HT-29 (cell line): ENCODE measurements around a stretch of chr13.

DNA sequence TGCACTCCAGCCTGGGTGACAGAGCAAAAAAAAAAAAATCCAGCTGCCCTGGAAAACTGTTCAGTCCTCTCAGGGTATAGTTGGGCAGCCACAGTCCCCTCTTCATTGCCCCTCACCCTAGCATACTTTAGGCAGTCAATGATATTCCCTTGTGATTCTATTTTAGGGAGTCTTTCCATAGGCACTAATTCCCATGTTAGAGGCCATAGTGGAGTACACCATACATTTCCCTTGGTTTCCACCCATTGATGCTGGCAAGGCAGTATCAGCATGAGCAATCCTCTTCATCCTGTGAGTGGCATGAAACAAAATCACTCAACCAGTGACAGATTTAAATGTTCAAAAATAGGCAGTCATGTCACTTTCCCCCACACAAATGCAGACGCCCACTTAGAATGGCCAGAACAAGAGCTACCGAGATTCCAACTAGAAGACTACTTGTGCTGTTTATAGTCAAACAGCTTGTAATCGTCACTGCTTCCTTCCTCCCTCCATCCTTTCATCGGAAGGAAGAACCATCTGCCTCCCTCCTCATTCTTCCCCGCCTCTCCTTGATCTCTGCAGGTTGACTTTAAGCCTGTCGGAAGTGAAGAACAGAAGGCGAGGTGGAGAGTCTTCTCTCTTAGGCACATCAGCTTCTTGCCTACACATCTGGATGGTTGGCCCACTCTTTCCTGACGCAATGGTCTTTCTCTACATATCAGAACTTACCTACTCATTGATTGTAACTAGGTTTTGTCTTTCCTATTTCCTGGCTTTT, 22.5 kb downstream of the RASL11A start:
- RAMPAGE, long total RNA: no peak

GRCh38 chr13:27293740-27294715, 23.4 kb downstream of the RASL11A start:
- RAMPAGE, long total RNA: no peak

GRCh38 chr13:27353011-27353532, 71.3 kb upstream of the GTF3A start:
- RAMPAGE, long total RNA: no peak

GRCh38 chr13:27355703-27356378, 68.6 kb upstream of the GTF3A start:
- RAMPAGE, long total RNA: no peak

DNA sequence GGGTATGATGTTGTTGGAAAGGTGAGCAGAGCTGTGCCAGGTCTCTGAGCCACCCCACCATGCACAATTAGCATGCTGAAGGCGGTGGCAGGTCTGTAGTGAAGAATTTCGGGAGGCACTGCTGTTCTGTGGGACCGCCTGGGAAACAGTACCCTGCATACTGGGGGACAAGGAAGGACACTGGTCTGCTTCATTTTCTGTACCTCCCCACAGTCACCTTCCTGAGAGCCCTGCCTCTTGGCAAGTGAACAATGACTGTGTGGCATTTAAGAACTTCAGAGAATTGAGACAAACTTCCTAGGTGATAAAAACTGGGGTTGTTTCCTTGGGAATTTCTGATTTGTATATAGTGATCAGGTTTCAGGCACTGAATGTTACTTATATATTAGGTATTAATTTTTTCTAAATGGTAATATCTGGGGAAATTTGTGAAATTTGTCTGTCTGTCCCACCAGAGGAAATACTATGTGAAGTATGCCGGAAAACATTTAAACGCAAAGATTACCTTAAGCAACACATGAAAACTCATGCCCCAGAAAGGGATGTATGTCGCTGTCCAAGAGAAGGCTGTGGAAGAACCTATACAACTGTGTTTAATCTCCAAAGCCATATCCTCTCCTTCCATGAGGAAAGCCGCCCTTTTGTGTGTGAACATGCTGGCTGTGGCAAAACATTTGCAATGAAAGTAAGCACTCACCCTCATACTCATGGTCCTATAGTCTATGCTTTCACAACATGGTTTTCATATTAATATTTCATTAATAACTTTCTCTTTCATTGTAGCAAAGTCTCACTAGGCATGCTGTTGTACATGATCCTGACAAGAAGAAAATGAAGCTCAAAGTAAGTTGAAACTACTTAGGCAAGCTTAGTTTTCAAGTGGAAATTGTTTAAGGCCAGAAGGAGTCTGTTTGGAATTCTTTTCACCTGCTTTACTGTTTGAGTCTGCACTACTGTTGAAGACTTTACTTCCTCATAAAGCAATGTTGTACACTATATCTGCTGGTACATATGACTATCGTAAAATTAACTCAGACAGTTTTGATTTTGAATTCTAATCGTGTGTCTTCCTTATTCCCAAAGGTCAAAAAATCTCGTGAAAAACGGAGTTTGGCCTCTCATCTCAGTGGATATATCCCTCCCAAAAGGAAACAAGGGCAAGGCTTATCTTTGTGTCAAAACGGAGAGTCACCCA, 10.3 kb downstream of the GTF3A start:
- RAMPAGE, long total RNA: no peak

DNA sequence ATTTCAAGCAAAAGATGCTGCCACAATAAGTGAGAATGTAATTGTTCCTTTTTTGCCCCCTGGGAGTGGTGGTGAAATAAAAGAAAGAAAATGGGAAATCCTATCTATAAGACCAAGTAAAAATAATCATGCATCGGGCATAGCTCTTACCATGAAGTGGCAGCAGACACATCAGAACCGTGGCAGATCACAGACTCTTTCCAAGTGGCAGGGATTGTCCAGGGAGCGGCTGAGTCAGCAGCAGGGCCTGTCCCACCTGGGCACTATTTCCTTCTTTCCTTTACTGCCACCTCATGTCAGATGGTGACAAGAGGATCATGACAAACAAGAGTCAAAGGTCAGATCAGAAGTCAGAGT, 84.0 kb upstream of the MTIF3 start:
- RAMPAGE, long total RNA: no peak

DNA sequence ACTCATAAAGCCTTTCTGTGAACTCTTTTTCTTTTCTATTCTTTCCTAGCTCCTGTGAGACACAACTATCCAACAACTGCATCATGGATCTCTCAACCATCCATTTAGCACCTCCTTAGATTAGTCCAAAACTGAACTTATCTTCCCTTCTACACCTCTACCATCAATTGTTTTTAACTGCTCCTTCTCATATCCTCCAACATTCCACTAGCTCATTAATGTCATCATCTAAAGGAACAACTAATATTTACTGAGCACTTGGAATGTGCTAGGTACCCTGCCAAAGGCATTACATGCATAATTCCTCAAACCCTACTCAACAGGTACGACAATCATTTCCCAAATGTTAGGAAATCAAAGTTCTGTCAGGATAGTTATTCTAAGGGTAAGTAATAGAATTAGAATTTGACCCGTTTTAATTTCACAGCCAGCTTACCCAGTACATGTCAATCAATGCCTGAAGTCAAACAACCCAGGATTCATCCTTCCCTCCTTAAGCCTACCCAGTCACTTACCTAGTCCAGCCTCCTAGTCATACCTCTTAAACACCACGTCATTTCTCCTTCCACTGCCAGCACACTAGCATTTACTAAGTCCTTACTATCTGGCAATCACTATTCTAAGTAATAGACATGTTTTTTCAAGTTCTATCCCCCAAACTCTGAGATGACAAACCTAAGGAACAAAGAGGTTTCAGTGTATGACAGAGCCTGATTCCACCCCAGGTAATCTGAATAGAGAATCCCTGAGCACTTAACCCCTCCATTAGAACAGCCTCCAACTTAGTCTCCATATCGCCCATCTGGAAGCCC, 2.4 kb downstream of the LNX2 start:
- RAMPAGE, long total RNA: no peak

DNA sequence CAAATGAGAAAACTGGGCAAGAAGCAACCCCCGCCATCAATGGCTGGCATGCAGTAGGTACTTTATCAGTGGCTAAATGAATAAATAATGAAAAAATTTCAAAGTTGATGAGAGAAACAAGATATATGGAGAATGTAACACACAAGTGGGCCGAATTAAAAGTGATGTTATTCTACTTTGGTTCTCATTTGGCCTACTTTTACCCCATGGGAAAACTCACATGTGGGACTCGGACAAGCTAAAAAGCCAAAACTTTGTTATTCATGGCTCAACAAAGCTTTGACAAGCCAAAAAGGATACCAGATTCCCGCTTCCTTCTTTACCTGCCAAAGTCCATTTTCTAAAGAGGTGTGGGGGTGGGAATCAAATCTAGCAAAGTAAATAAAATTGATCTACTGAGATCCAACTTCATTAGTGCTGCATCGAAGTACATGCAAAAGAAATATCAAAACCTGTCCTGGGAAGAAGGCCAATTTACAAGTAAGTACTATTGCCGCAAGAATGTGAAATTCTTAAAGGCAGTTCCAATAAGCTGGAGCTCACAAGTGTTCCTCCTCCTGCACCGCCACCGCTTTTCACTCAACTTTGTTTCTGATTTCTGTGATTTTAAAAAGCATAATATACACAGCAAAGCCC, 1.2 kb downstream of the LNX2 start:
- RAMPAGE, long total RNA: no peak

GRCh38 chr13:27868784-27869137, 51.0 kb upstream of the PDX1 start:
- RAMPAGE, long total RNA: no peak

GRCh38 chr13:27957038-27957306, 12.1 kb downstream of the CDX2 start:
- RAMPAGE, long total RNA: no peak

DNA sequence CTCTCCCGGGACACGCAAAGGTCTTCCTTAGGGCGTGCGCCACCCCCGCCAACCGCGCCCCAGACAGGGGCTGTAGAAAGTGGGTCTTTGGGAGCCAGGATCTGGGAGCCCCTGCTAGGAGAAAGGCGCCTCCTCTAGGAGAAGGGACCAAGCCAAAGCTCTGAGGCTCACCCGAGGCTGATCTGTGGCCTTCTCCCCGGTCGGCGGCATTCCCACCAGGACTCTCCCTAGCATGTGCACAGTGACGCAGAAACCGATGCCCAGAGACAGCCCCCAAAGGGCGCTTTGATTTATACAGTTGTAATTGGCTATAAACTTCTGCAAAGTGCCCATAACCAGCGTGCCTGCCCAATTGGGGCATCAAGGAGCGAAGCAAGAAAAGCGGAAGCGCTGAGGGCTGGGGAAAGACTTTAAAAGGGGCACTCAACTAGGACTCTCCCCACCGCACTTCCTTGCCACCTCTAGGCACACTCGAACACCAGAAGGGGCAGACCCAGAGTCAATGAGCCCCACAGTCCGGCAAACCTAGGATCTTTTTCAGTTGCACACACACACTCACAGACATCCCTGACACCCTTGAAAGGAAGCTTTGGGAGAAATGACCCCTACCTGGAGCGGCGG, 1.9 kb downstream of the CDX2 start:
- RAMPAGE, long total RNA: no peak

- RAMPAGE, long total RNA: no peak
These were observed 2.1 kb upstream of the CDX2 start for GRCh38 chr13:27971239-27971687.

- RAMPAGE, long total RNA: no peak
These were observed 52.6 kb downstream of the FLT3 start for GRCh38 chr13:28047839-28048100.

GRCh38 chr13:28160146-28160446, 21.8 kb downstream of the PAN3 start:
- RAMPAGE, long total RNA: no peak

DNA sequence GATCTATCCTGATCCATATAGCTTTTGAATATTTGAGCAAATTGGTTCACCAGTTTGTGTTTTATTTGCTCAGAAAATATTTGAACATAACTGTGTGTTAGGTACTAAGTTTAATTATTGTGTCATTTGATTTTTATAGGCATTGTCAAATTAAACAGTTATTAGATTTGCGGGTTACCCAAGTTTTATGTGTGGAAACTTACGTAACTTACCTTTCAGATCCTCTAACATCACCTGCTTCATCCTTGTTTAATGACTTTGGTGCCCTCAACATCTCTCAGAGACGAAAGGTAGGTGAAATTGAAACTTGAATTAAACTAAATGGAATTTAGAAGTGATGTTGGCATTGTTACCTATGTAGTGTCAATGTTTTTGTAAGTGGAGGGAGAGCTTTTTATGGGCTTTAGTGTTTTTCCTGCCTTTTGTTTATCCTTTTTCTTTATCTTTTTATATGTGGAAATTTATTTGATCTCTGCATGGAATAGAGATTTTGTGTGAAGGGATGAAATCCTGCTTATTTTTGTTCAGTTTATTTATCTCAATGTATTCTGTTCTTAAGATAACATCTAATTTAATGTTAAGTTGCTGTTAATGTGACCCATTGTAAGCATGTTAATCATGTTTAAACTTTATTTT, 39.4 kb downstream of the PAN3 start:
- RAMPAGE, long total RNA: no peak

DNA sequence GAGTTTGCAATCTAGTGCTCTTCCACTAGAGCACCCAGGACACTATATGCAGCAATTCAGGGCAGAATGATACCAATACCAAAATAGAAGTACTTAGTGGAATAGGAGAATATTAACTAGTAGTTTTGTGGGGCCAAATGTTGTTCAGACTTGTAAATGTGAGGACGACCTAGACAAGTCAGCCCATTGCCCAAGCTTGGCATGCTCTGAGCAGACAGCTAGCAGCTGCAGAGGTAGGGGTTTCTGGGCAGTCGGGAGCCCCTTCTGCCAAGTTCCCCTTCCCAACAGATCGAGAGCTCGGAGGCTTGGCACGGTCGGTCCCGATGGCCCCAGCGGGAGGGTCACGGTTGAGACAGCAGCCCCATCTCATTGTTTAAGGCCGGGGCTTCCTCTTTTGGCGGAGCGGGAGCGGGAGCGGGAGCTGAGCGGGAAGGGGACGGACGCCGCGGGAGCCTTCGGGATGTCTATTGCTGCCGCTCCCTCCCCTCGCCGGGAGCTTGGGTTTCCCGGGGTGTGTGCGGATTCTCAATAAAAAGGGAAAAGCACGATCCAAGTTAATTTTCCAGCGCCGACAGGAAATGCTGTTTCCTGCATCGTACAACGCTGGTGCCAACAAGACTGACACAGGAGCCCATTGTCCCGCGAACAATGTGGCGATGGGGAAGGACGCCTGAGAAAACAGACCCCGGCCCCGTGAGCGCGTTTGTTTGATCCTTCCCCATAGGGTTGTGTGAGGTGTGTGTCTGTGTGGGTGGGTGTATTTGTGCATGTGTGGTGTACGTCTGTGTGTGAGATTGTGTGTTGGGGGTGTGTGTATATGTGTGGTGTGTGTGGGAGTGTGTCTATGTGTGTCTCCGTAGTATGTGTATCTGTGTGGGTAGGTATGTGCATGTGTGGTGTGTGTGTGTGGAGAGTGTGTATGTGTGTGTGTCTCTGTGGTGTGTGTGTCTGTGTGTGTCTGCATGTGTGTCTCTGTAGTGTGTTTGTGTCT, 36.2 kb upstream of the FLT1 start:
- RAMPAGE, long total RNA: no peak

DNA sequence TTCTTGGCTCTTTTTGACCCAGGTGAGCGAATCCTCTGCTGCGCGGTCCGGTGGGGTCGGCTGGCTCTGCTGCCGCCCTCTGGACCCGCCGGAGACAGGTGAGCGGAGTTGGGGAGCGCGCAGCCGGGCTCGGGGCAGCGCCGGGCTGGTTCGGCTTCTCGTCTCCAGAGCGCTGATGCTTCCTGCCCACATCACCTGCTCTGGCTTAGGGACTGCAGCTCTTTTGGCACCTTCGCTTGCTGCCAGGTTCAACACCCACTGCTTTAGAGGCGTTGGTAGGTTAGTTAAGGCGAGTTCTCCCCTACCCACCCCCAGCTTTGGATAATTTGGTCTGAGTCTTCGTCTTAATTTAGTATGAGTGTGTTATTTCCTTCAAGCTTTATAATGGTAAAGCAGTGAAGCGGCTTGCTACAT, 458 bp downstream of the MTUS2 start:
- RAMPAGE, long total RNA: no peak

- RAMPAGE, long total RNA: no peak
These were observed 160.2 kb downstream of the SLC7A1 start for GRCh38 chr13:29435391-29435551.

DNA sequence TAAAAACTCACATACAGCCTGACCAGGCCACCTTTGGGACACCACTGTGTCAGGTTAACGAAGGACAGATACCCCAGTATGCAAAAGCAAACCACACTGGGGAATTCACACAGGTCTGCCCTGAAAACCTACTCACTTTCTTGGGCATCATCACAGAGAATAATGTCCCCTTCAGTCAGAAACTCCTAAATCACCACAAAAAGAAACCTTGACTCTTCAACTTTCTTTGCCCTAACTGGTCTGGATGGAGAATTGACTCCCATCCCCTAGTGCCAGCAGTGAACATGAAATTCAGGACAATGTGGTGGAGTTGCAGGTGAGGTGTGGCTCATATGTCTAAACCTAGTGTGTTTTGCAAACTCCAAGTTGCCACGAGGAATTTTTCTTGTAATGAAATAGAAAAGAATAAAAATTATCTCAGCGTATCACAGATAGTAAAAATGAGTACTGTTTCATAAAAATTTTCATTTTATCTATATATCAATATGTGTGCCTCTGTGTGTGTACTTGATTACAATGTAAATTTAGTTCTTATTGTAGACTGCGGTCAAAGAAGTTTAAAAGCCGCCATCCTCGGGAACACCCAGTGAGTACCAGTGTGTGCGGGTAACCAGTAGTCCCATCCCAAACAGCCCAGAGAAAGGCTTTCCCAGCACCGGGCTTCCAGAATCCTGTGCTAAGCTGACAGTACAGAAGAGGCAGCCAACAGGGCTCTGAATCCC, 10.3 kb downstream of the SLC7A1 start:
- RAMPAGE, long total RNA: no peak

DNA sequence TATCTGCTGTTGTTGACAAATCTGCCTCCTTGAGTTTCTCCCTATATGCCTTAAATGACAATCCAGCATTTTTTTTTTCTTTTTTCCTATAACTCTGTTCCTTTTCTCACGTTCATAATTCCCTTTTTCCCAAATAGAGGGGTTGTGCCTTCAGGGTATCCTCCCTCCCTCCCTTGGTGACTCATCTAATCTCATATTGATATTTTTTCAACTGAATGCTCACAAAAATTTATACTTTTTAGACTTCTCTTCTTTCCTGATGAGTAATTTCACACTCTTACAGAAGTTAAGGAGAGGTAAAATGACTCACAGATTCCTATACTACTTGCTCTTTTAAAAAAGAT, 19.5 kb downstream of the UBL3 start:
- RAMPAGE, long total RNA: no peak